Epidermal melanocyte (primary cell): Measurements from ENCODE around the genes MS4A5, MS4A10 and PTGDR2.

GRCh38 chr11:60429335-60429852 is at the start of gene MS4A5:
Gene MS4A5, plus strand, starts transcription at chr11:60429572.
- RRBS: no CpG with 5 or more reads among the region's 4 CpGs

- RRBS: no CpG with 5 or more reads among the region's 30 CpGs
Observed at GRCh38 chr11:60767214-60767806, 10.6 kb downstream of the MS4A15 start.

- RRBS: 58% methylated on average over 4 of the region's 13 CpGs
Observed at GRCh38 chr11:60784960-60785589, at the start of gene MS4A10. Gene MS4A10, plus strand, starts transcription at chr11:60785333.

GRCh38 chr11:60855796-60856242 is at the start of gene PTGDR2:
Gene PTGDR2, minus strand, starts transcription at chr11:60855950.
- RRBS: no CpG with 5 or more reads among the region's 7 CpGs

DNA sequence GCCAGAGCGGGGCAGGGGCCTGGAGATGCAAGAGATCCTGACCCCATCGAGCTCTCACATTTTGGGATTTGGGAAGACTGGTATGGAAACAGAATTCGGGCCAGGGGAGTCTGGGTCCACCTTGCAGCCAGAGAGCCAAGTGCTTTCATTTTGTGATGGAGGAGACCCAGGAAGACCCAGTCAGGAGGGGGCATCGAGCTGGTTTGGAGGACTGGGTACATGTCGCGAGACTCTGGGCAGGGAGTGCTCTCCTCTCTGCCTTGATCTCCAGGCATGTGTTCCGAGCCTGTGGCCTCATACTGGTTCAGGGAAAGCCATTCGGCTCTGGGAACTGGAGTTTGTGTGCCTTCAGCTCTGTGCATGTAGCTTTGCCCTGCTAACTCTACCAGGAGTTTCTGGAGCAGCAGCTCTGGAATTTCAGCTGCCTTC is 1.1 kb downstream of the CD6 start:
- RRBS: no CpG with 5 or more reads among the region's 8 CpGs

GRCh38 chr11:61004751-61005520 is 33.5 kb downstream of the CD6 start:
- RRBS: no CpG with 5 or more reads among the region's 8 CpGs

- RRBS: no CpG with 5 or more reads among the region's 13 CpGs
Observed at GRCh38 chr11:61027272-61027959, 55.9 kb downstream of the CD6 start.

GRCh38 chr11:61126331-61127321 is 24.3 kb downstream of the CD5 start:
- RRBS: no CpG with 5 or more reads among the region's 27 CpGs

DNA sequence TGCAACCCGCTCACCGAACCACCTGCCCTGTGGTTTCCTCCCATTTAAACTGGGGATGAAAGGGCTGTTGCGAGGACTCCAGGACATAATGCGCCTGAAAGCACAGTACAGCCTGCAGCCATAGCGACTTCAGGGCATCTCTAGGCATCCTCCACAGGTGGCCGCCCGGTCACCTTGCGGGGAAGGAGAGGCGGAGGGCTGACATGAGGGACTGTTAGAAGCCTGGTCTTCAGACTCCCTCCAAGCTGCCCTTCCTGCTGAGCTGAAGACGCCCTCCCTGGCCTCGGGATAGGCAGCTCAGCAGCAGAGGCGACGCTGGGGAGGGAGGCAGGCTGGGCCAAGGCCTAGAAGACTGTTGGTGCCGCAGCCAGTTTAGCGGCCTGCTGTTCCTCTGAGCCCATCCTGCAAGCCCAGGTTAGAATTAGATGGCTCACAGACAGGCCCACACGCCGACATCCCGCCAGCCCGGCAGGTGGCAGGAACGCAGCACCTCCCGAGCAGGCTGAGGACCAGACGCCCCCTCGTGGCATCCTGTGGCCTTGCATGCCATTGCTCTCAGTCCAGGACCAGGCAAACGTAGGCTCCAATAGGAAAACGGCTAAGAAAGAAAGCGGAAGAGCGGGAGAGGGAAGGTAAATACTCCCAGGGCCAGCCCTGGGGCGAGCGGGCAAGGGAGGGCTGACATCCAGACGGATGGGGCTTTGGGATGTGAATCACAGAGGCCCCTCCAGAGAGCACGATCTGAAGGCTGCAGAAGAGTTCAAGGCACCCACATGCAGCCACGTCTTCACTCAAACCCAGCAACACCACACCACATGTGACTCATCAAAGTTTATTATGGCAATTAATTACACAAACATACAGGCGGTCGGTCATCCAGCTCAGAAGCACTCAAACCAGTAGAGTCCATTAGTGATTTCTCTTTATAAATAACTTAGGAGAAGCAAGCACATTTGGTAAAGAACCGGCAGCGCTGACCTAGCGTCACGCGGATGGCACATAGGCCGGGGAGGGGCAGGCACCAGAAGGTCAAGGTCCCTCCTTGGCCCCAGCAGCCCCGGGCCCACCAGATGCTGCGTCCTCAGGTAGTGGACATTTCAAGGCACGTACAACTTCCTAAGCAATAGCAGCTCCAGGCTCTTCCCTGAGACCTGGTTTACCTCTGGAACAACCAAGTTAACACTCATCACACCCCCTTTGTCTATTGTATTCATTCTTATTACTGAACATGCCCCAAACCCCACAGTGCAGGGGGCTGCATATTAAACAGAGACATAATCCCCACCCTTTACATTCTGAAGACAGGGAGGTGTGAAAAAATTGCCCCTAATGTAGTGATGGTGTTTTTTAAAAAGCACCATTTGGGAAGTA is 27.6 kb downstream of the CD5 start:
- RRBS: 67% methylated on average over 7 of the region's 43 CpGs

DNA sequence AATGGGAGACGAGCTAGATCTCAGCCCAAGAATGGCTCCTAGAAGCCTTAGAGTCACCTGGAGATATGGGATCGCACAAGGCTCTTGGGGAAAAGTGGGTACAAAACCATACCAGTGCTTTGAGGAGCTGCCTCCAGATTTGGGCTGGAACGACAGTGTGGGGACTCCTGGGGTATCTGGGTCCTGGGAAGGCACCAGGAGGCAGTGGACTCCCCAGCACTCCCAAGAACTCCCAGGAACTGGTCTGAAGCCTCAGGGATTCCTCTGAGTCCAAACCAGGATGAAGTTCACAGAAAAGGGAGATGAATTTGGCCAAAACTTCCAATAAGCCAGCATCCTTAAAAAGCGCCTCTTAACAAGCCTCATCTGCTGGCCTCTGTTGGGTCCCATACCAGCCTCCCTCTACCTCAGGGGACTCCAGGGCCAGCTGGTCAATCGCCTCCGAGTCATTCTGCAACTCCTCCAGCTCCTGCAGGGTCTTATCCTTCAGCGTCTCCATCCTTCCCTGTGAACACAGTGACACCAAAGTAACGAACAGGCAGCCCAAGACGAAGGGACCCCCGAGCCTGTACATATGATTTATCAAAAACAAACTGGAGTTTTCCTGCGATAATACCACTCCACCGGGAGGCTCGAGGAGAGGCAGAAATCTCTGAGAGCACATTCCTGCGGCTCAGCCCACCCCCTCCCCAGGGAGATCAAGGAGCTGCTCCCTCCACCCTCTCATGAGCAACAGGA is 22.7 kb downstream of the VPS37C start:
- RRBS: no CpG with 5 or more reads among the region's 14 CpGs

- RRBS: no CpG with 5 or more reads among the region's 8 CpGs
Observed at GRCh38 chr11:61141701-61142127, 19.5 kb downstream of the VPS37C start.

DNA sequence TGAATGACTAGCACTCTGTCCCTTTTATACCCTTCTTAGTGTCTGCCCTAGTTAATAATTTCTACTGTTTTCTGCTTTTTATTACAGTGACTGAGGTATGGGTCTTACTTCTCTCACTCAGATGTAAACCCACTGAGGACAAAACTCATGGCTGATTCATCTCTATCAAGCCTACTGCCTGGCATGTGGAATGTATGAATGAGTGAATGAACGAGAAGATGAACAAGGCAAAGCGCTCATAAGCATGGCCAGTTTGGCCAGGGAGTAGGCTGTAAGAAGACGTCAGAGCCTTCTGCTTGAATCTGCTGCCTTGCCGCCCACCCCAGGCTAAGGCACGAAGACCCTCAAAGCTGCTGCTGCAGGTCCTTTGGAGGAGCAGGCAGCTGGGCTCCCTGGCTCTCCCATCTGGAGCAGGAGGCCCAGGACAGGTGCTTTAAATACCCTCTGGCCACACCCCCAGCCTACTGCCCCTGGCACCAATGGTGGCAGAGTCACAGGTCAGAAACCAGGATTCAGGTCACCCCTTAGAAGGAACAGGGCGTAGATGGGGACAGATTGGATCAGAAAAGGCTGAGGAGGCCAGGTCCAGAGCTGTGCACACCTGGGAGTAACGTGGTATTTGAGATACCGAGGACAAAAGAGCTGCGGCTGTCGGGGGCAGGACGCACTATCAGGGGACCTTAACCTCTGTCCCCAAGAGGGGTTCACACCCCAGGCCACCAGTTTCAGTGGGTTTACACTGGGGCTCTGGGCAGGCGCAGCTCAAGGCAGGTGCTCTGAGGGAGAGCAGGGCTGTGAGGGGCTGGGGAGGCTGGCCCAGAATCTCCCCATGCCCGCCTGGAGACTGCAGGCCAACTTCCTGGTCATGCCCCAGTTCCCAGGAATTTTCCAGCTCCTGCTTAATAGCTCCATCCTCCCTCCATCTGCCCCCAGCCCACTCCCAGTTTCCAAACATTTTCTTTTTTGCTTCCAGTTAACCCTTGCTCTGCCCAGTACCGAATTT is 7.9 kb upstream of the PGA3 start:
- RRBS: no CpG with 5 or more reads among the region's 14 CpGs

DNA sequence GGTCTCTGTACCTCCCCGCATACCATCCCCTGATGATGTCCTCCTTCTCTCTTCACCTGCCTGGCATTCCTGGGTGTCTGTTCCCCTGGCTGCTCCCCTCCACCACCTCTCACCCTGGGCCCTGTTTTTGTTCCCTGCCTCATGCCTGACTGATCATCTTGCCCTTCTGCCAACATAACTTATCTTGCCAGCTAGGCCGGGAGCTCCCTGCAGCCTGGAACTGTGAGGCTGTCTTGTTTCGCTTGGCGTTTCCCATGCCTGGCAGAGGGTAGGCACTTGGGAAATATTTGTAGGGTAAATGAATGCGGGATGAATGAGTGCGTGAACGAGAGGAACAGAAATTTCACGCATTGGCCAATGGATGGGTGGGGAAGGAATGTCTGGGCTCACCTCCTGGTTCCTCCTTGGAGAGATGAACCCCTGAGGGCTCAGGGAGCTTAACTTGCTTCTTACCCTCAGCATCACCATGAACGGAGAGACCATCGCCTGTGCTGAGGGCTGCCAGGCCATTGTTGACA is 8.3 kb downstream of the PGA5 start:
- RRBS: no CpG with 5 or more reads among the region's 10 CpGs

DNA sequence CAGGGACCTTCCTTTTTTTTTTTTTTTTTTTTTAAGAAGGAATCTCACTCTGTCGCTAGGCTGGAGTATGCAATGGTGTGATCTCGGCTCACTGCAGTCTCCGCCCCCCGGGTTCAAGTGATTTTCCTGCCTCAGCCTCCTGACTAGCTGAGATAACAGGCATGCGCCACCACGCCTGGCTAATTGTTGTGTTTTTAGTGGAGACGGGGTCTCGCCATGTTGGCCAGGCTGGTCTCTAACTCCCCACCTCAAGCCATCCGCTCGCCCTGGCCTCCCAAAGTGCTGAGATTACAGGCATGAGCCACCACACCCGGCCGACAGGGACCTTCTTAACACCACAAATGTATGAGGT is 11.3 kb downstream of the TKFC start:
- RRBS: no CpG with 5 or more reads among the region's 12 CpGs

GRCh38 chr11:61356503-61357076 is 5.1 kb downstream of the CYB561A3 start:
- RRBS: no CpG with 5 or more reads among the region's 7 CpGs

- RRBS: no CpG with 5 or more reads among the region's 1 CpG
Observed at GRCh38 chr11:61417564-61417952, 12.2 kb downstream of the CPSF7 start.

GRCh38 chr11:61417953-61418624 is 11.7 kb downstream of the CPSF7 start:
- RRBS: no CpG with 5 or more reads among the region's 3 CpGs

DNA sequence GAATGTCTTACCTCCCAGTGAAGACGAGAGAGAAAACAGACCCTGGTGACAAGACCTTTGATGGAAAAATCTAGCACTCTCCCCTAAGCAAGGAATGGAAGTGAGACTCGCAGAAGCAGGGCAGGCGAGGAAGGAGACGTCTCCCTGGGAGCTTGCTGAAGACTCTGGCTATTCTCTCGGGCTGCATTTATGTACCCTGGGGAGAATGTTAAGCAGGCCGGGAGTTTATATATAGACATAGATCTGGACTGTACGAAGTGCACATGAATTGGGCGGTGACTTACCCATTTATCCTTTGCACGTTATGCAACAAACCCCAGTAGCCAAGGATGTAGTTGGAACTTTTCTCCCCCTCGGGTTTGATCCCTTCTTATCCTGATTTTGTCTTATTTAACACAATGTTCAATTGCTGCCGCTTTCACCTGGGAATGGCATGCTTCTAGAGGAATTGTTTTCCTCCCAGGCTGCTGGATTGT is 18.1 kb downstream of the SDHAF2 start:
- RRBS: no CpG with 5 or more reads among the region's 11 CpGs

GRCh38 chr11:61472823-61473278 is 8.1 kb upstream of the PPP1R32 start:
- RRBS: no CpG with 5 or more reads among the region's 6 CpGs

DNA sequence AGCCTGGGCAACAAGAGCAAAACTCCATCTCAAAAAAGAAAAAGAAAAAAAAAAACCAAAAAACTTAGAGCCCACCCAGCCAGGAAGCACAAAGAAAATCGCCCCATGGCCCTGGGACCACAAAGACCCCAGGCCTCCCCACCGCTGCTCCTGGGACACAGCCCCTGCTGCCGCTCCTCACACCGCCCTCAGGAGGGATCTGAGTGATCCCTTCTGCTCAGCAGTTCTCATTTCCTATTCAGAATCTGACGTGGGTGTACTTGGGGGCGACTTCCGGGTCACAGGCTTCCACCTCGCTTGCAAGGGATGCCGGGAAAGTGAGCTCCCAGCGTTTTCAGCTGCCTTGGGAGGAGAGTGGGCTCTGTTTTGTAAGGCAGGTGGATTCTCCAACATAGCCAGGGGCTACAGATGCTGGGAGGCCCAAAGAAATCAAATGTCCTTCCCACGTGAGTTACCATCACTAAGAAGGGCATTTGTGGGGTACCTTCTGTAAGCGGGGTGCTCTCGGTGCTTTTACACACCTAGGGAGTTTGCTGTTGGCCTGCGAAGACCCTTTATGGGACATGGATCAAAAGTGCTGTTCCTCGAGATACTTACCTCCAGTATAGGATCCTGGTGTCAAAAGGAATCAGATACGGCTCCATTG is 9.8 kb upstream of the LRRC10B start:
- RRBS: no CpG with 5 or more reads among the region's 16 CpGs